Measurements from ENCODE around the gene SPDYE9.

DNA sequence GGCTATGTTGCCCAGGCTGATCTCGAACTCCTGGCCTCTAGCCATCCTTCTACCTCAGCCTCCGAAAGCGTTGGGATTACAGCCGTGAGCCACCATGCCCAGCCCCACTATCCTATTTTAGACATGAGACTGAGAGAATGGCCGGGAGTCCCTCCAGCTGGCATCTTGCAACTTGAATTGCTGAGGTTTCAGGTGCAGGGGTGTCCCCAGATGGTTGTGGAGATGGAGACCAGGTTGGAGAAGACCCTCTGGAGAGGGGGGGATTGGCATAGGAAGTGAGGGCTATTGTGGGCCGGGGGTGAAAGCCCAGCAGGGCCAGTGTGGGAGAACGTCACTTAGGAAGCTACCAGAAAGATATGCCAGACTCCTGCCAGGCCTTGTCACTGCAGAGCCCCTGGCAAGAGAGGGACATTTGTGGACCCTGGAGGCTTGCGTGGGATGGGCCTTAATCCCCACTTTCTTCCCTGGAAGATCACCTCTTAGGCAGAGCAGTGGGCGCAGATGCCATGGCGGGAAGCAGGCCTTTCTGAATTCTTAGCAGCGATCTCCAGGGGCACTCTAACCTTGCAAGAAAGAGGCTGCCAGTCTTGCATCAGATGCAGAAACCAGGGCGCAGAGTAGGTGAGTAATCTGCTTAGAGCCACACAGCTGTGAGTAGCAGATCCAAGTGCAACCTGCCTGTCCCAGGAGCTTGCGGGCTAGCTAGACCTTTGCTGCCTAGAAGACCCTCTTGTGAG, 39.8 kb downstream of the KCTD7 start:
- RRBS = no CpG with 5 or more reads among the region's 13 CpGs

DNA sequence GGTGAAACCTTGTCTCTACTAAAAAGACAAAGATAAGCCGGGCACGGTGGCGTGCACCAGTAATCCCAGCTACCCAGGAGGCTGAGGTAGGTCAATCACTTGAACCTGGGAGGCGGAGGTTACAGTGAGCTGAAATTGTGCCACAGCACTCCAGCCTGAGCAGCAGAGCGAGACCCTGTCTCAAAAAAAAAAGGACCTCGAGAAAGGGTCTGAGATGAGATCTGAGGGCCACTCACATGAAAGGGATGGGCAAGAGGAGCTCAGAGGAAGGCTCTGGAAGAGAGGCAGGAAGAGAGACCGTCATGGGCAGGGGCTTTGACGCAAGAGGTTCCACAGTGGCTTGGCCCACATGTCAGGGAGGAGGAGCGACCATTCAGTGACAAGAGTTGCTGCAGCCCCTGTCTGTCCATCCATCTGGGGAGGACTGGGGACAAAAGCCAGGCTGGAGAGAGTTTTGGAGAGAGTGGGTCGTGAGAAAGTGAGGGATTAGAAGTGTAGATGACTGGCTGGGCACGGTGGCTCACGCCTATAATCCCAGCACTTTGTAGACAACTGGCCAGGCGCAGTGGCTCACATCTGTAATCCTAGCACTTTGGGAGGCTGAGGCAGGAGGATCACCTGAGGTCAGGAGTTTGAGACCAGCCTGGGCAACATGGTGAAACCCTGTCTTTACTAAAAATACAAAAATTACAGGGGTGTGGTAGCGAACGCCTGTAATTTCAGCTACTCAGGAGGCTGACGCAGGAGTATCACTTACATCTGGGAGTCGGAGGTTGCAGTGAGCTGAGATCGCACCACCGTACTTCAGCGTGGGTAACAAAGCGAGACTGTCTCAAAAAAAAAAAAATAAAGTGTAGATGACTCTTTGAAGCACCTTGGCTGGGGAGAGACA, 45.2 kb upstream of the RABGEF1 start:
- RRBS = no CpG with 5 or more reads among the region's 21 CpGs

GRCh38 chr7:66904324-66905096, 16.5 kb upstream of the TMEM248 start:
- RRBS = 96% methylated on average over 8 of the region's 33 CpGs

DNA sequence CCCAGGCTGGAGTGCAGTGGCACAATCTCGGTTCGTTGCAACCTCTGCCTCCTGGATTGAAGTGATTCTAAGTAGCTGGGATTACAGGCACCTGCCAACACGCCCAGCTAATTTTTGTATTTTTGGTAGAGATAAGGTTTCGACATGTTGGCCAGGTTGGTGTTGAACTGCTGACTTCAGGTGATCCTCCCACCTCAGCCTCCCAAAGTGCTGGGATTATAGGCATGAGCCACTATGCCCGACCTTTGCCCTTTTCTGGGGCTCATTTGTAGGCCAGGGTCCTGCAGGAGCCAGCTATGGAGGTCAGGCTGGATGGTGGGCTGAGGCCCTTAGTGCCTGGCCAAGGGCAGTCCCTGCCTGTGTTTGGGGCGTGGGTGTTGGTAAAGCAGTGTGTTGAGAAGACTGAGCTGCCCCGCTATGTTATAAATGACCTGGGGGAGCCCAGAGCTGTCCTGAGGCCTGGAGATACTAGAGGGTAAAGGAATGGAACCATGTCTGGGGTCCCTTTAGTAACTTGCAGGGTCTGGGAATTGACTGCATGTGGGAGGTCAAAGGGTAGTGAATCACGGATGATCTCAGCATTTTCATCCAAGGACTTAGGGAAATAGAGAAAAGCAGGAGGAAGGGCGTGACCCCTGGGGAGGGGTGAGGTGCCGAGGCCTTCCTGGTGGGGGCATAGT, 31.2 kb downstream of the TMEM248 start:
- RRBS = no CpG with 5 or more reads among the region's 10 CpGs

- RRBS = no CpG with 5 or more reads among the region's 2 CpGs
Measured at GRCh38 chr7:66988927-66989258, 6.5 kb downstream of the SBDS start.

DNA sequence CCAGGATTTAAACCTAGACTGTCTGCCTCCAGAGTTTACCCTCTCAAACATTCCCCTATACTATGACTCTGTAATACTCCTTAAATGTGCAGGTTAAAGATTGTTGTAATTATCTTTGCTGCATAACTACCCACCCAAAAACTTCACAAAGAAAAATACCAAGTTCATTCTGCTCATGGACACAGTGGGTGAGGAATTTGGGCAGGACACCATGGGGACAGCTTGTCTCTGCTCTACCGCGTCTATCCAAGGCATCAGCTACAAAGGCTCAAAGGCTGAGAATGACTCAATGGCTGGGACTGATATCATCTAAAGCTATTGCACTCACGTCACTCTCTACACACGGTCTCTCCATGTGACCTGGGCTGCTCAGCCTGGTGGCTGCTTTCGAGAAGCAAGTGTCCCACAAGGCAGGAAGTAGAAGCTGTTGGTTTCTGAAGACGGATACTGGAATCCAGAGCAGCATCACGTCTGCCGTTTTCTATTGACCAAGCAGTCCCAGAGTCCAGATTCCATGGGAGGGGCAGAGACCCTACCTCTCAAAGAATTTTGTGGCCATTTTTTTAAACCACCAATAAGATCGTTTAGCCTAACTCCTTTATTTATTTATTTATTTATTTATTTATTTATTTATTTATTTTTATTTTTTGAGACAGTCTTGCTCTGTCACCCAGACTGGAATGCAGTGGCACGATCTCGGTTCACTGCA, 185.6 kb upstream of the AUTS2 start:
- RRBS = no CpG with 5 or more reads among the region's 11 CpGs

DNA sequence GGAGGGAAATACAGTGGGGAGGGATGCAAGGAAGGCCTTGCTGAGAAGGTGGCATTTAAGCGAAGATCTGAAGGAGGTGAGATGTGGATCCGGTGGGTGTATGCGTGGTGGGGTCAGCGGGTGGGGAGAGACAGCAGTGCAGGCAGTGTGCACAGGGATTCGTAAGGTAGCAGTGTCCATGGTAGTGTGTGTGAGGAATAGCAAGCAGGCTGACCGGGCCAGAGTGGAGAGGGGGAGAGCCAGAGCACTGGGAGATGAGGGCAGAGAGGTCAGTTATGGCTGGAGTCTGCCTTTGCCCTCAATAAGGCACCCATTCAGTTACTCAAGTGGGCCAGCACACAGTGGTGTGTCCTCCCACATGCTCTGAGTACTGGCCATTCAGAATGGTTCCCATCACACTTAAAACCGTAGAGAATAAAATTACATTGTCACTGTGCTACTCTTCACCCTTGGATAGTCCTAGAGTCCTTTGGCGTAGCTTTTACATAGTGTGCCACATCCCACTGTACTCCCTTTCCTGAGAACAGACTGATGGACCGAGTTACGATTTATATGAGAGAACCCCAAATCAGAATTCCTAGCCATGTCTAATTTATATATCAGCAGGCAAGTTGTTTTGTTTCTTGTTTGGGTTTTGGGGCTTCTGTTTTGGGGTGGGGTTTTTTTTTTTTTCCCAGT, 660.1 kb upstream of the GALNT17 start:
- RRBS = 90% methylated on average over 4 of the region's 10 CpGs

DNA sequence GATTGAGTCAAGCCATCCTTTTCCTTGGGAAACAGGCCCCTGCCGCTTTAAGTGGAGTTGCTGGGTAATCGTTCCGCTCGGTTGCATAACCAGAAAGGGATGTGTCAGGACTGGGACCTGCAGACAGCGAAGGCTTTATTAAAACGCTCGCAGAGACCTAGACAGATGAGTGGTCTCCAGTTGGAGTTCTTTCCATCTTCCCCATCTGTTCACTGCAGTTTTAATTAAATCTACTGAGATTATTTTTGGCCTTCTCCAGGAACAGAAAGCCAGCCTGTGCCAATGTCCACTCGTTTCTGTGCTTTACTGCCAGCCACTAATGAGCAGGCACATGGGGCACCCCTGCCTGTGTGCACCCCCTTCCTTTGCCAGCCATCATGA, 557.0 kb upstream of the GALNT17 start:
- RRBS = no CpG with 5 or more reads among the region's 8 CpGs

DNA sequence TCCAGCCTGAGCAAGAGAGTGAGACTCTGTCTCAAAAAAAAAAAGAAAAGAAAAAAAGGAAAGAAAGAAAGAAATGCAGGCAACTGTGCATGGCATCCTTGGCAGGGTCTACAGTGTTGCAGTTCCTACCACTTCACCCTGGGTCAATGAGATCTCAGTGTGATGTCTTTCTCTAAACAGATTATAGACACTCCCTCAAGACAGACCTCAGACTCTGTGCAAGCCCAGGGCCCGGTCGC, 471.9 kb upstream of the GALNT17 start:
- RRBS = no CpG with 5 or more reads among the region's 2 CpGs

DNA sequence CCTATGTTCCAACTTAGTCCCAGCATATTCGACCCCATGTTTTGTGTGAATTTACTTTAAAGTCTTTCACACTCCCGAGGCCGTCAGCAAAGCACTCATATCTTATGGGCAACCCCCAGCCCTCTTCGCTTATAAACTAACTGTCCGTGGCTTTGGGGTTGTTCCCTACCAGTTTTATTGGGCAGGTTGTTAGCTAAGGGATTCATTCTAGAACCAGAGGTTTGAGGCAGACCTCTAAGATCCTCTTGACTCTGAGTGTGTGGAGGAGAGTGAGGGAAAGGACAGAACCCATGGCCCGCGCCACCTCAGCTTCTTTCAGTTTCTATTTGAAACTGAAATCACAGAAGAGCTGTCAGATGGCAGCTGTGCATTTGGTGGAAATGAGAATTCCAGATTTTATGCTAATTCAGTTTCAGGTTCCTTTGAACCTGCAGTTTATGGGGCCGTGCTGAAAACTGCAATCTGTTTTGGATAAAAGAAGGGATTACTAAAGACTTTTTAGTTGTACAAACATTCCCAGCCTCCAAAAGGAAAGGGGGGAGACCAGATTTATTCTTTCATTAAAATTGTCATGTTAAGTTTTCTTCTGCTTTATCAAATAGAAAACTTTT, 450.0 kb upstream of the GALNT17 start:
- RRBS = no CpG with 5 or more reads among the region's 8 CpGs

DNA sequence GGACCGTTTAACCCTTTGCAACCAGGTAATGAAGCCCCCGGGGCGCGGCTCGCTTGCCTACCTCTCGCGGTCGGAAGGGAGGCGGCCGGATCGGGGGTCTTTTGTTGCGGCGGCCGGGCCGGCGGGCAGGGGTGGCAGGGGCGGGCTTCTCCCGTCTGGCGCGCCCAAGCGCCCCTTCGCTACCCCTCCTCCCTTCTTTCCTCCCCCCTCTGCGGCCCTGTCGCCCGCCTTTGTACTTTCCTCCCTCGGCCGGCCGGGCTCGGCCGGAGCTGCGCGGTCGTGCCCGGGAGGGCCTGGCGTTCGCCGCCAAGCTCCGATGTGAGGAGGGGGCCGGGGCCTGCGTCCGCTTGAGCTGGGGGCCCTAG, 436.9 kb upstream of the GALNT17 start:
- RRBS = 3% methylated on average over 17 of the region's 41 CpGs

- RRBS = no CpG with 5 or more reads among the region's 5 CpGs
Measured at GRCh38 chr7:70788108-70788536, 343.8 kb upstream of the GALNT17 start.

GRCh38 chr7:71394379-71394641, 262.4 kb downstream of the GALNT17 start:
- RRBS = no CpG with 5 or more reads among the region's 1 CpG

GRCh38 chr7:72744374-72745021, 83.5 kb downstream of the TYW1B start:
- RRBS = no CpG with 5 or more reads among the region's 11 CpGs

DNA sequence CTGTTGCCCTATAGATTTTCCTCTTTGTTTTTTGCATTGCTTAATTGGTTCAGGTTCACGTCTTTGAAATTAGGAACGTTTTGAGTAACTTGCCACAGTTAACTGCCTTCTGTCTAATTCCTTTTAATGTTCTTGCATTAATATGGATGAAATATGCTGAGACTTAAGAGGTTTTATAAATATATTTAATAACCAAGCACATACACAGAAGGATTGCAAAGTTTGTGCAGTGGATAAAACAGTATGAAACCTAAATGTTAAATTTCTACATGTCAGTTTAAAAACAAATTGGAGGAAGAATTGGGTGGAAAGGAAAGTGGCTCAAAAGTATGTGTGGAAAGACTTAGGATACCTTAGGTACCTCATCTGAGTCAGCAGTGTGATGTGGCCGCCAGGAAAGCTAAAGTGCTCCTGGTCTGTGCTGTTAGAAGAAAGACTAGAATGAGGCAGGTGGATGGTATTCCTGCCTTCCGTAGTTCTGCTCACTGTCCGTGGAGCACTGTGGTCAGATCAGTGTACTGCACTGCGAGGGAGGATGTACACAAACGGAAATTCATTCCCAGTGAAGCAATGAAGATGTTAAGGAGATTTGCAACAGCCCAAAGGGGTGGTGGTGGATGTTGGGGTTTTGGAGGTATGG, 3.7 kb downstream of the POM121 start:
- RRBS = no CpG with 5 or more reads among the region's 7 CpGs

DNA sequence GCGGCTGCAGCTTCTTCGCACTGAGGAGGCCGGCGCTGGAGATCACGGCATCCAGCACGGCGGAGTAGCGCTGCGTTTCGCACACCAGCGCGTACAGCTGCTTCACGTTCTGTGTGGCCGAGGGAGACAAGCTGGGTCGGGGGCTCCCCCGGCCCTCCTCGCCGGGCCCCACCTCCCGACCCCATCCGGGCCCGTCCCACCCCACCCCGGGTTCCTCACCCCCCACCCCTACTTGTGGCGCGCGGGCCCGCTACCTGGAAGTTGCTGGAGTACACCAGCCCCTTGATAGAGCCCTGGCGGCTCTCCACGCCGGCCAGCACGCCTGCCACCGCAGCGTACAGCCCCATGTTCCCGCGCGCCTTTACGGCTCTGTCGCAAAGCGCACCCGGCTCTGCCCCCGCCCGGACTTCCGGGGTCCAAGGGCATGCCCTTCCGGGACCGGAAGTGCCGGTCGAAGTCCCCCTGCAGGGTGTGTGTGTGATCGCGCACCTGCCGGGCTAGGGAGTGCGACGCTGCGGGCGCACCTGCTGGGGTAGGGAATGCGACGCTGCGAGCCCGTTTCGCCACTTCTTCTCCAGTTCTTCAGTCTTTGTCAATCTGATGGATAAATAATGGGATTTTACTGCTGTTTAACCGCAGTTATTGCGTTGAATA, 14.8 kb downstream of the TRIM74 start:
- RRBS = no CpG with 5 or more reads among the region's 60 CpGs

DNA sequence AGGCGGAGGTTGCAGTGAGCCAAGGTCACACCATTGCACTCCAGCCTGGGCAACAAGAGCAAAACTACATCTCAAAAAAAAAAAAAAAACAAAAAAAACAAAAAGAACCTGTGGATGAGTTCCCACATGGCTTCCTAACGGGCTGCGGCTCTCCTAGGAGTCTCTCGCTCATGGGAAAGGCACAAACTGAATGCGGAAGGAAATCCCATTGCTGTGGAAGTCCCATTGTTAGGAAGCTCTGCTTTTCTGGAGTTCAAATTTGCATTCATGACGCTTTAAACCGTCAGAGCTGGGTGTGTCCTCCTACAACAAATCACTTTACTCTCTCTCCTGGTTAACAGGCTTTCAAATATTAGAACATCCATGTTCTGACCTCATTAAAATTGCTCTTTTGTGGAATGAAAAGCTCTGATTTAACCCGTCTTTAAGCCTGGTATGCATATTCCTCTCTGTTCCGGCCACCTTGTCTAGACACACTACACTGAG, at the start of gene SPDYE9:
SPDYE9 (minus strand) TSS at position 230 of the 486 bp plus-strand sequence.
- RRBS = no CpG with 5 or more reads among the region's 9 CpGs

DNA sequence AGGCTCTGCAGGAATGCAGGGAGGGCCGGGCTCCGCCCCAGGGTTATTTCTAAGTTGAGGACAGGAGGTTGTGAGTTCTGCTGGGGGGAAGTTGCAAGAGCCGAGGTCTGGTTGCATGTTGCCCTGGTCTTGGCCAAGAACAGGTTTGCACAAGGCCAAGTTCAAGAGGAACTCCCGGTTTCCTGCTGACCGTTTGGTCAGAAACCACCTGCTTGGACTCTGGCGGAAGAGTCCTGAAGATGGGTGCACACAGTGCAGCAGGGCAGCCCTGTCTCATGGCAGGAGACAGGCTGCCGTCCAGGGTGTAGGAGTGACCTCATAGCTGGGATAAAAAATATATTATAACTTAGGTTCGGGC, 72.7 kb downstream of the NSUN5 start:
- RRBS = no CpG with 5 or more reads among the region's 8 CpGs

- RRBS = 78% methylated on average over 2 of the region's 9 CpGs
Measured at GRCh38 chr7:73443890-73444345, 10.3 kb downstream of the FZD9 start.

DNA sequence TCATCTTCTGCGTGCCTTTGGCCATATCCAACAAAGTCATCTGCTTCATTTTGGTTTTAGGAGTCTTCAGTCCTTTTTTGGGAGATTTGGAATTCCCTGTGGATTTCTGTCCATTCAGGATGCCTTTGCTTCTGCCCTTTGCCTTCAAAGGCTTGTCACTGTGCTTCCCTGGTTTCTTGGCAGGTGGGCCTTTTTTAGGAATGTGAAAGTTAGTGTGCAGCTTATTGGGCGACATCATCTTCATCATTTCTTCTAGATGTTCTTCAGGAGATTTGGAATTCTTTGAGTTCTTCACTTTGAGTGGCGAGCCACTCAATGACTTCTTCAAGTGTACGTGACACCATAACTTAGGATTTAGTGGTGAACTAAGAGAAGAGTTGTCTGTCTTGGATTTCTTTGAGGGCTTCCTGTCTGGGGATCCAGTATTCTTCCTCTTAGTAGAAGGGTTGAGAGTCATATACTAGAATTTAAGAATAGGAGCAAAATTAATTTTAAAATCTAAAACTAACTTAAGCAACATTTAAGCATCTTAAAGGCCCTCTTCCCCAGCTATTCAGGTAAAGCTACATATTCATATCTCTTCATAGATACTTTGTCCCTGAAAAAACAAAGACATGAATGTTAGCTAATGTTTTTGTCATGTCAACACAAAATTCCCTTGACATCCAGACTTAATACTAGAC, 43.8 kb downstream of the BAZ1B start:
- RRBS = no CpG with 5 or more reads among the region's 4 CpGs